Uterus (tissue), 7 donors: Measurements from ENCODE around the gene PRPSAP2.

- PRO-cap, 4 experiments: no peak in any of the 4 experiments
- RAMPAGE, long total RNA, 2 experiments: no peak in any of the 2 experiments
- RRBS: no CpG with 5 or more reads among the region's 11 CpGs
Observed at GRCh38 chr17:17387981-17388487, 84.9 kb downstream of the NT5M start.

- PRO-cap, 4 experiments: peak in 4 of 4 experiments; most common plus-strand start chr17:17495028 (in 4); most common minus-strand start chr17:17494942 (in 1)
- RAMPAGE, long total RNA, 2 experiments: start-site peak on the minus strand in 1 of 2 experiments, at chr17:17495027-17495673 at its widest, 13 reads per replicate
- RRBS: 4% methylated on average over 26 of the region's 99 CpGs
Observed at GRCh38 chr17:17494750-17495811, 1.1 kb downstream of the RASD1 start.

GRCh38 chr17:17506035-17506788 is 10.0 kb upstream of the RASD1 start:
- PRO-cap, 4 experiments: peak in 2 of 4 experiments; most common plus-strand start chr17:17506594 (in 1); most common minus-strand start chr17:17506463 (in 2)
- RAMPAGE, long total RNA, 2 experiments: no peak in any of the 2 experiments
- RRBS: no CpG with 5 or more reads among the region's 26 CpGs

DNA sequence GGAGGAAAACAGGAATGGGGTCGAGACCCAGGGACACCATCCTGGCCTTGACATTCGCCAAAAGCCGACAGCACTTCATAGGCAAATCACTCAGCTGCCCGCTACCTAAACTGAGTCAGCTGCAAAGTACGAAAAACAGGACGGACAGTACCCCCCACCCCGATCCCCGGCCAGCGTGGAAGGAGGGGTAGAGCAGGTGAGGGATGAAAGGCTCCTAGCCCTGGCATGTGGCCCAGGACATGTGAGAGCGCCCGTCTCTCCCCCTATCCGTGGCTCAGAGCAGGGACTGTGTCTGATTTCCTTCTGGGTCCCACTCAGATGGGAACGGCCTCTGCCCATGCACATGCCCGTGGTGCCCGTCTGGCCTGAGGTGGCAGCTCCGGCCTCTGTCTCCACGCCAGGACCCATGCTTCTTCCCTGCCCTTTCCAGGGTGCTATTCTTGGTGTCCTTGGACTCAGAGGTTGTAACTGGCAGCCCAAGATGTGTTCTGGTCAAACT is 30.1 kb upstream of the RASD1 start:
- PRO-cap, 4 experiments: no peak in any of the 4 experiments
- RAMPAGE, long total RNA, 2 experiments: no peak in any of the 2 experiments
- RRBS: no CpG with 5 or more reads among the region's 17 CpGs

GRCh38 chr17:17564321-17564852 is 27.1 kb downstream of the PEMT start:
- PRO-cap, 4 experiments: no peak in any of the 4 experiments
- RAMPAGE, long total RNA, 2 experiments: no peak in any of the 2 experiments
- RRBS: no CpG with 5 or more reads among the region's 7 CpGs

DNA sequence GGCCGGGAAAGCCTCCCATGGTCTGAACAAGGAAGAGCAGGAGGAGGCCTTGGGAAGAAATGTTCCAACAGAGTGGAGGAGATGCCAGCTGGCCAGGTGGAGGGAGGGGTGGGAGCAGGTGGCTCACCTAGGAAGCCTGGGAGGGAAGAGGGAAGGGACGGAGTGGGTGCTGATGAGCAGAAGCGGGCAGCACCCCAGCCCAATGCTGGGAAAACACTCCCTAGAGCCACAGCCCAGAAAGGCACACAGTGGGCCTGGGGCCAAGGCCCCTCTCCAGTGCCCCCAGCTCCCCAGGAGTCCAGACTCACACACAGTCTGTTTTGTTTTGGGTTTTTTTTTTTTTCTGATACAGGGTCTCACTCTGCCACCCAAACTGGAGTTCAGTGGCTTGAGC is 20.1 kb downstream of the PEMT start:
- PRO-cap, 4 experiments: peak in 1 of 4 experiments; most common plus-strand start position 211 of the sequence (in 1)
- RAMPAGE, long total RNA, 2 experiments: no peak in any of the 2 experiments
- RRBS: no CpG with 5 or more reads among the region's 3 CpGs

DNA sequence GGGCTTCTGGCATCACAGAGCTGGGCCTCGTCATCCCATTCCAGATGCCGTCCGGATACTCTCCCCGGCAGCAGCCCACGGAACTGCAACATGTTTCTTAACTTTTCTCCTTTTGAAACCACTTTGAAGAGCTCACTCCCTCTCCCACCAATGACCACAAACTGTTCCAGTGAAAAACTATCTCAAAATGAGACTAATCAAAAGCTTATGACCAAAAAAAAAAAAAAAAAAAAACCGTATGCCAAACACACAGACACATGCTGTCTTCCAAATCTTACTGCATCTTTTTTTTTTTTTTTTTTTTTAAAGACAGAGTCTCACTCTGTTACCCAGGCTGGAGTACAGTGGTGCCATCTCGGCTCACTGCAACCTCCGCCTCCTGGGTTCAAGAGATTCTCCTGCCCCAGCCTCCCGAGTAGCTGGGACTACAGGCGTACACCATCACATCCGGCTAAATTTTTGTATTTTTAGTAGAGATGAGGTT is 17.4 kb downstream of the PEMT start:
- PRO-cap, 4 experiments: peak in 1 of 4 experiments; most common minus-strand start position 87 of the sequence (in 1)
- RAMPAGE, long total RNA, 2 experiments: no peak in any of the 2 experiments
- RRBS: no CpG with 5 or more reads among the region's 11 CpGs

- PRO-cap, 4 experiments: peak in 1 of 4 experiments; most common plus-strand start chr17:17576018 (in 1); most common minus-strand start chr17:17575735 (in 1)
- RAMPAGE, long total RNA, 2 experiments: no peak in any of the 2 experiments
- RRBS: 48% methylated on average over 4 of the region's 24 CpGs
Observed at GRCh38 chr17:17575211-17576424, 15.9 kb downstream of the PEMT start.

- PRO-cap, 4 experiments: peak in 1 of 4 experiments; most common plus-strand start chr17:17581037 (in 1)
- RAMPAGE, long total RNA, 2 experiments: no peak in any of the 2 experiments
- RRBS: no CpG with 5 or more reads among the region's 7 CpGs
Observed at GRCh38 chr17:17580596-17581177, 10.8 kb downstream of the PEMT start.

GRCh38 chr17:17582227-17582672 is 9.3 kb downstream of the PEMT start:
- PRO-cap, 4 experiments: no peak in any of the 4 experiments
- RAMPAGE, long total RNA, 2 experiments: no peak in any of the 2 experiments
- RRBS: no CpG with 5 or more reads among the region's 9 CpGs

DNA sequence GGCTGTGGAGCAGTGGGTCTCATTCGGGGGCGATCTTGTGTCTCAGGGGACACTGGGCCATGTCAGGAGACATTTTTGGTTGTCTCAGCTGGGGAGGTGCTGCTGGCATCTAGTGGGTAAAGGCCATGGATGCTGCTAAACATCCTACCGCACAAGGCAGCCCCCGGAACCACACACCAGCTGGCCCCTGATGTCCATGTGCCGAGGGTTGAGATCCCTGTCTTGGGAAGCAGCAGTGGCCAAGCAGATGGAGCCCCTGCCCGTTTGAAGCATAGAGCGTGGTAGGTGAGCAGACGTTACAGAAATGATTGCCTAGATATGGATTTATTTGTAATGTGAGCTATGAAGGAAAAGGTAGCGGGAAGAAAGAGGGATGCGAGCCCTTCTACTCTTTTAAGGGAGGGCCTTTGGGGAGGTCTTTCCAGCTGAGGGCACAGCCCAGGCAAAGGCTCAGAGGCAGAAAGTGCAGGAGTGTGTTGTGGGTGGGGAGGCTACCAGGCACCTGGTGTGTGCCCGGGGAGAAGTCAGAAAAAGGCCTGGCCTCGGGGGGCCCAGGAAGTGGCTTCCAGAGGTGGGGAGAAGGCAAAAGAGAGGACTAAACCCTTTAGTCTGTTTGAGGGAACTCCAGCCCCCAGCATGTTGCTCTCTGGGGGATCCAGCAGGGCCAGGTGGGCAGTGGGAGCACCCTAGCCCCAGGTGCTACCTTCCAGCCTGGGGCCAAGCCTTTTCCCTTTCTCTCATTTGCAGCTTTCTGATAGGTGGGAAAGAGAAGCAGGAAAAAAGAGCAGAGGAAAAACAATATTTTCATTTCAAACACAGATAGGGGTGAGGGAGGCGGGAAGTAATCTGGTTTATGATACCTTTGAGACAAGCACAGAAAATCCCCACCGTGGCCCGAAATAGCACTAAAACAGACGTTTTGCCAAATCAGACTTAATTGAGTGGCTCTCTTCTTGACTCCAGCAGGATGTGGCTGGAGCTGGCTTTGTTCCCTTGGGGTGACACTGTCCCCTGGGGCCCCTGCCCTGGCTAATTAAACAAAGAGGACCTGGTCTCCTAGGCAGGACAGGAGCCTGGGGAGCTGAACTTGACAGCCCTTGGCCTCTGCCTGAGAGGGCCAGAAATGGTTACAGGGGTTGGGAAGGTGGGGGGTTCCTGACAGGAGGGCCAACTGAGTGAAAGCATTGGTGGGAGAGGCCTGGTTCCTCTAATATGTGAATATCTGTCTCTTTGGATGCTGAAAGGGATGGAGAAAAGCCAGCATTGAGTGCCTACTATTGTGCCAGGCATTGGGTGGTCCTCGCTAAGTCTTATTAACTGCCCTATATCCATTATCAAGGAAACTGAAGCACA is 10.3 kb downstream of the RAI1 start:
- PRO-cap, 4 experiments: no peak in any of the 4 experiments
- RAMPAGE, long total RNA, 2 experiments: no peak in any of the 2 experiments
- RRBS: no CpG with 5 or more reads among the region's 17 CpGs

GRCh38 chr17:17783068-17784065 is 53.4 kb downstream of the SREBF1 start:
- PRO-cap, 4 experiments: peak in 4 of 4 experiments; most common plus-strand start chr17:17783462 (in 1); most common minus-strand start chr17:17783312 (in 2)
- RAMPAGE, long total RNA, 2 experiments: no peak in any of the 2 experiments
- RRBS: 2% methylated on average over 45 of the region's 90 CpGs

DNA sequence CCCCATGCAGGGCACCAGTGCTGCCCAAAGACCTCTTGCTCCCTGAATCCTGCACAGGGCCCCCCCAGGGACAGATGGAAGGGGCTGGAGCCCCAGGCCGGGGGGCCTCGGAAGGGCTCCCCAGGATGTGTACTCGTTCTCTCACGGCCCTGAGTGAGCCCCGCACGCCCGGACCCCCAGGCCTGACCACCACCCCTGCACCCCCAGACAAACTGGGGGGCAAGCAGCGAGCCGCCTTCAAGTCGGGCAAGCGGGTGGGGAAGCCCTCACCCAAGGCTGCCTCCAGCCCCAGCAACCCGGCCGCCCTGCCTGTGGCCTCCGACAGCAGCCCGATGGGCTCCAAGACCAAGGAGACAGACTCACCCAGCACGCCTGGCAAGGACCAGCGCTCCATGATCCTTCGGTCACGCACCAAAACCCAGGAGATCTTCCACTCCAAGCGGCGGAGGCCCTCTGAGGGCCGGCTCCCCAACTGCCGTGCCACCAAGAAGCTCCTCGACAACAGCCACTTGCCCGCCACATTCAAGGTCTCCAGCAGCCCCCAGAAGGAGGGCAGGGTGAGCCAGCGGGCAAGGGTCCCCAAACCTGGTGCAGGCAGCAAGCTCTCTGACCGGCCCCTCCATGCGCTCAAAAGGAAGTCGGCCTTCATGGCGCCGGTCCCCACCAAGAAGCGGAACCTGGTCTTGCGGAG is 40.7 kb downstream of the SREBF1 start:
- PRO-cap, 4 experiments: no peak in any of the 4 experiments
- RAMPAGE, long total RNA, 2 experiments: no peak in any of the 2 experiments
- RRBS: 90% methylated on average over 6 of the region's 33 CpGs

GRCh38 chr17:17811833-17812617 is 24.8 kb downstream of the SREBF1 start:
- PRO-cap, 4 experiments: no peak in any of the 4 experiments
- RAMPAGE, long total RNA, 2 experiments: no peak in any of the 2 experiments
- RRBS: 17% methylated on average over 2 of the region's 26 CpGs

DNA sequence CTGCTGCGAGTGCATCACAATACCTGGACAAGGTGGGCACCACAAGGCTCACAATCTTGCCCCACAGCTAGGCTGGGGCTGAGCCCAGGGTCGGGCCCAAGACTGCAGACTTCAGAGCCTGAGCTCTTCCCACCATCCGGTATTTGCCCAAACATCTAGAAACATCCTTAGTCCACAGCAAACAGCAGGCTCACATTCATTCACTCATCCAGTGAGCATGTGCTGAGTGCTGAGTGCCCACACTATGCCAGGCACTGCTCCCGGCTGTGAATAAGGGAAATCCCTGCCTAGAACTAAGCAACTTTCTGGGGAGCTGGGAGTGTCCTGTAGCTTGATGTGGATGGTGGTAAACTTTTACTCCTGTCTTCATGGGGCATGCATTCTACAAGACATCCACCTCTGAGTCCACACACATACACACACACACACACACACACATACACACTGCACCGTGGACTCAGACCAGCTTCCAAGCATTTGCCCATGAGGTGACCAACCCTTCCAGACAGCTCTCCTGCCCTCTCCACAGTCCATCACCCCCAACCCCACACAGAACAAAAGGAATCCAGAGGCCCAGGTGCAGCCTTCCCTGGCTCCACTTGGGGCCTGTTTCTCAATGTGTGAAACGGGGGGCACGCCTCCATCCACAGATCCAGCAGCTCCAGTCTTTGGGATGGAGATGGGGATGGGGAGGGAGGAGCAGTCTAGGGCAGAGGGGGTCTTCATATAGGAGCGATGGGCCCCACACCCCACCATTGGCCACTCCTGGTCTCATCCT is 15.9 kb downstream of the SREBF1 start:
- PRO-cap, 4 experiments: no peak in any of the 4 experiments
- RAMPAGE, long total RNA, 2 experiments: no peak in any of the 2 experiments
- RRBS: 100% methylated on average over 1 of the region's 8 CpGs

GRCh38 chr17:17842987-17843626 is 6.3 kb upstream of the SREBF1 start:
- PRO-cap, 4 experiments: no peak in any of the 4 experiments
- RAMPAGE, long total RNA, 2 experiments: no peak in any of the 2 experiments
- RRBS: no CpG with 5 or more reads among the region's 5 CpGs

GRCh38 chr17:18040324-18041199 is 1.4 kb downstream of the GID4 start:
- PRO-cap, 4 experiments: peak in 1 of 4 experiments; most common minus-strand start chr17:18040580 (in 1)
- RAMPAGE, long total RNA, 2 experiments: no peak in any of the 2 experiments
- RRBS: no CpG with 5 or more reads among the region's 8 CpGs

DNA sequence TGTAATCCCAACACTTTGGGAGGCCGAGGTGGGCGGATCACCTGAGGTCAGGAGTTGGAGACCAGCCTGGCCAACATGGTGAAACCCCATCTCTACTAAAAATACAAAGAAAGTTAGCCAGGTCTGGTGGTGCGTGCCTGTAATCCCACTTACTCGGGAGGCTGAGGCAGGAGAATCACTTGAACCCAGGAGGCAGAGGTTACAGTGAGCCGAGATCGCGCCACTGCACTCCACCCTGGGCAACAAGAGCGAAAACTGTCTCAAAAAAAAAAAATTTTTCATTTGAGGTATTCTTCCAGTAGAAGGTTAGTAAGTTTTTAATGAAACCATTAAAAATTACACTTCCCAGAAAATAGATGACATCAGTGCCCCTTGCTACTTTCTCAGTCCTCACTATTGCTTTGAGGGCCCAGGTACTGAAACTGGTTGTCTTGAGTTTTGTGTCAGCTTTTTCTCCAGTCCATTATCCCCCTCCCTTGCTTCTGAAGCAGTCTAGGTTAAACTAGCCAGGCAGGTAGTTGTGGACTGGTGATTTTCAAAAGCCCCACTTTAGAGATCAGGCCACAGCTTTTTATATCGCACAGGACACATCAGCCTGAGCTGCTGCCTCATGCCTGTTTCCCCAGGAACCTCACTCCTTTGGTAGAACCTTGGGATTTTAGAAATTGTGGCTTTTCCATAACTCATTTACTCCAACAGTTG is 10.9 kb downstream of the SMCR8 start:
- PRO-cap, 4 experiments: no peak in any of the 4 experiments
- RAMPAGE, long total RNA, 2 experiments: start-site peak on the plus strand in 1 of 2 experiments, centred at position 269 of the sequence, 7 reads per replicate
- RRBS: no CpG with 5 or more reads among the region's 9 CpGs

DNA sequence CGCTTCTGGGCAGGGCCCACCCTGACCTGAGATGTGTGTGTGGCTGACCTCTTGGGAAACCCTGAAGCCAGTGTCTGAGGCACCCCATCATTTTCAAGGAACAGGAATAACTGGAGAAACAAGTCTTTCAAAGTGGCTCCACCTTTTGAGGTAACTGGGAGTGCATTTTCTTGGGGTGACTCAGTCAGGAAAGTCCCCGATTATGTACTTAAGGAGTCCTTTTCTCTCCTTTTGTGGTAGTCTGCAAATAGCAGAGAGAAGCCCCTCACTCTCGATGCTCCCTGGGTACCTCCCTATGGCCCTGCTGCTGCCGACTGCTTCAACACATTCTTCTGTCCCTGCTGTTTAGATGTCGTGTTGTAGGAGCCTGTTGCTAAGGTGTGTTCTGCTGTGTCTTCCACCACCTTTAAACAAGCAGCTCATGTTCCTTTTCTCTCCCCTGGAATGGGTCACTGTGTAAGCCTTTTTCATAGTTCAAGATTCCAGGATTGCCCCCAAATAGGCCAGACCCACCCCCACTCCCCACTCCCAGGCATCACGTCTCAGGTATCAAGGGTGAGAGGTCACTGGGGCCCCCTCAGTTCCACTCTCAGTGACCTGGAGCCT is 25.1 kb upstream of the FBXW10 start:
- PRO-cap, 4 experiments: no peak in any of the 4 experiments
- RAMPAGE, long total RNA, 2 experiments: no peak in any of the 2 experiments
- RRBS: no CpG with 5 or more reads among the region's 6 CpGs

DNA sequence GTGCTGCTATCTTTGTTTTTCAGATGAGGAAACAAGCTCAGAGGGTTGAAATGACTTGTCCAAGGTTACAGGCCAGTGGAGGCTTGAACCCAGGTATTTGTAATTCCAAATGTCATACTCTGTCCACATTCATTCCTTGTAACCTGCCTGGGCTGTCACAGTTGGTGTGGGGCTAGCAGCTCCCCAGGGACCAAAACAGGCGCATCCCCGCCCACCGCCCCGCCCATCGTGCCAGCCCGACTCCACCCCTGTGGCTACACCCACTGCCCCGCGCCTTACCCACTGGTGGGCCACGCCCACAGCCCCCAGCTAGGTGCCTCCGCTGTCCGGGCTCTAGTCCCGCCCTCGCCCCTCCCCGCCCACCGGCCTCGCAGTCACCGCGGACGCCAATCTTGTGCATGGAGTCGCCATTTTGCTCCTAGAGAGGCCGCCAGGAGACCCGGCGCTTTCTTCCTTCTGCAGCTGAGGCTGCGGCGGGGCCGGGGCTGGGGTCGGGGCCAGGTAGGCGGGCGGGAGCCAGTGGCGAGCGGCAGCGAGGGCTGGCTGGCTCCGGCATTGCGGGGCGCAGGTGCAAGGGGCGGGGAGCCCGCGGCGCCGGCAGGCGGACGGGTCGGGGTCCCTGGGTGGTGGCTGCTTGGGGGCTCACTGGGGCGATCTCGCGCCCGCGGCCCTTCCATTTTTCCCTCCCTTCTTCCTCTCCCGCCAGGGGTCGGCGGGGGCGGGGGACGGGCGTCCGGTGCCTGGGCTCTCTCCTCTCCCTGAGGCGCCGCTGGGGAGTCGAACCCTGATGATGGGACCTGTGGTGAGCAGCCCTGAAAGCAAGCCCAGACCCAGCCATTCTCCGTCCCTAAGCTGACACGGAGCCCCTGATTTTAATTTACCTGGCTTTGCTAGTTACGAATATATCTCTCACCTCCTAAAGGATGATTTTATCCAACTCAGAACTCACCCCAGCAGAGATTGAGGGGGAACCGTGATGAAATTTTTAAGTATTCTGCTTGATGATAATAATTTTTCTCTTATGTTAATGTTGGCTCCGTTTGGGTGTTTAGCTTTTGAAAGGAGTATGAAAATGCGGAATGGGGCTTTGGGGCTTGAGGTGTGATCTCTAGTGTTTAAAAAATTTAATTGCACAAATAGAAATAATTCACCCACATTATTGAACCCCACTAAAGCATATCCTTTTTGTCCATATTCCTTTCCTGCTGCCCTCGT is at the start of gene PRPSAP2:
TSS of gene PRPSAP2 (plus strand) at position 371 of the 1,215 bp plus-strand sequence.
- PRO-cap, 4 experiments: peak in 4 of 4 experiments; most common plus-strand start position 373 of the sequence (in 4); most common minus-strand start position 197 of the sequence (in 4)
- RAMPAGE, long total RNA, 2 experiments: start-site peak on the plus strand in 1 of 2 experiments, centred at position 386 of the sequence, 145 reads per replicate
- RRBS: 3% methylated on average over 26 of the region's 65 CpGs